Metastatic Liver Carcinoma in the Lung (tissue), 2 donors: ENCODE results near the gene TPM1.

DNA sequence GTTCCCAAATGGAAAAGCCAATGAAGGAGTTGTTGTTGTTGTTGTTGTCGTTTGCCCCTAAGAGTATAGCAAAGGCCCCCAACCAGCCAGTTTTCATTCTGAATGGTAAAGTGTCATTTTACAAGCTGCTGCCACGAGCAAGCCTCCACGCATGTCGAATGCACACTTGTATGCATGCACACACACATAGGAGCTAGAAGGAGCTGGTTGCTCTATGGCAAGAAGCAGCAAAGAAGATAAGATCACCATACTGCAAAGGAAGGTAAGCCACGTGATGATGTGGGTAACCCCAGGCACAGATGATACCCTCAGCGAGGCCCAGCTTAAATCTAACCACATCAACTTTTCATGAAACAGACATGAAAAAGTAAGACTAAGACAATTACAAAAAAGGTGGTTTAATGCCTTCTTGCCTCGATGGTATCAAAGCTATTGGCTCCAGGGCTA, 365.5 kb upstream of the ICE2 start:
- PRO-cap, 2 experiments, result no peak in any of the 2 experiments

- PRO-cap, 2 experiments, result no peak in any of the 2 experiments
Observed at GRCh38 chr15:60918571-60918924, 310.6 kb downstream of the RORA start.

GRCh38 chr15:61157844-61158324, 71.2 kb downstream of the RORA start:
- PRO-cap, 2 experiments, result no peak in any of the 2 experiments

DNA sequence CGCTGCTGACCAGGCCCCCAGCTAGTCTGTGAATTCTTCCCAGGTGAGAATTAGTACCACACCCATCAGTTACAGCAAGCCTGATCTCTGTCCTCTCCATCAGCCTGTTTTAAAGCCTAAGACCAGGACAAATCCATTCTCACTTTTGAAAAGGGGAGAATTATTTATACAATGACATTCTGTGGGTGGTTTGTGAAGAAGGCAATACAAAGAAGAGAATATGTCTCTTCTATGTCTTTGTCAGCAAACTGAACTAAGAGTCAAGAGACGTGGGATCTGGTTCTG, 160.3 kb upstream of the RORA start:
- PRO-cap, 2 experiments, result no peak in any of the 2 experiments

GRCh38 chr15:61421668-61422434, 192.7 kb upstream of the RORA start:
- PRO-cap, 2 experiments, result no peak in any of the 2 experiments

GRCh38 chr15:61501755-61502343, 272.7 kb upstream of the RORA start:
- PRO-cap, 2 experiments, result no peak in any of the 2 experiments

- PRO-cap, 2 experiments, result no peak in any of the 2 experiments
Observed at GRCh38 chr15:61853823-61854625, 206.2 kb downstream of the VPS13C start.

- PRO-cap, 2 experiments, result no peak in any of the 2 experiments
Observed at GRCh38 chr15:62647009-62647635, 256.8 kb downstream of the TLN2 start.

GRCh38 chr15:62701950-62702200, 311.5 kb downstream of the TLN2 start:
- PRO-cap, 2 experiments, result no peak in any of the 2 experiments

DNA sequence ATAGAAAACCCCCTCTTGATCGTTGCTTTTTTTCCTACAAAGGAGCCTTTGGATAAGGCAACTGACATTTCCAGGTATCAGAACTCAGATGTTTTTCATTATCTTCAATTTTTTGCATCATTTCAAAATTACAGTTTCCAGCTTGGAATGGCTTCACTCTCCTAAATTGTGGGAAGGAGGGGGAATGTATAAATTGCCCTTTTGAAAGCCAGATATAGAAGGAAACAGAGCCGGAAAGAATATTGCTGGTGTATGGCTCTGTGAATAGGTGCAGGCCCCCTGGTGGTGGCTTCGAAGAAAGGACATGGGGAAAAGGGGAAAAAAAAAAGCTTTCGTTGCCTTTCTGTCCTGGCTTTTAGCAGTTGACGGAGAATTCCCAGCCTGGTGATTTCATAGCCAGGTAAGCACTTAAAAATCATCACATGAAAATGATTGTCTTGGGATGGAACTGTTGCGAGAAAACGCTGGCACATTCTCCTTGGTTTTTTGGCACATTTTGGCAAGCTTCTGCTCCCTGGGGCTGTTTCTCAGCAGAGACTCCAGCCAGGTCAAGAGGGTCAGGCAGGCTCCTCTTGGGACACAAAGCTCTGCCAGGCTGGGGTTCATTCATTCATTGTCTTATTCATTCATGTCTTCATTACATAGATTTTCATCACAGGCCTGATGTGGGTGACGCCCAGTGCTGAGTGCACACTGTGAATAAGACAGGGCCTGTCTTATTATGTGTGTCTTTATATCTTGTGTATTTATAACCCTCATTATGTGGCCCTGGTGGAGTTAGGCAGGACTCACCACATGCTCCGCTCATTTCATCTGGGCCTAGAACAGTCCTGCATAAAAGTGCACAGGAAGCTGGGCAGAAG, 300.0 kb upstream of the TPM1 start:
- PRO-cap, 2 experiments, result no peak in any of the 2 experiments

DNA sequence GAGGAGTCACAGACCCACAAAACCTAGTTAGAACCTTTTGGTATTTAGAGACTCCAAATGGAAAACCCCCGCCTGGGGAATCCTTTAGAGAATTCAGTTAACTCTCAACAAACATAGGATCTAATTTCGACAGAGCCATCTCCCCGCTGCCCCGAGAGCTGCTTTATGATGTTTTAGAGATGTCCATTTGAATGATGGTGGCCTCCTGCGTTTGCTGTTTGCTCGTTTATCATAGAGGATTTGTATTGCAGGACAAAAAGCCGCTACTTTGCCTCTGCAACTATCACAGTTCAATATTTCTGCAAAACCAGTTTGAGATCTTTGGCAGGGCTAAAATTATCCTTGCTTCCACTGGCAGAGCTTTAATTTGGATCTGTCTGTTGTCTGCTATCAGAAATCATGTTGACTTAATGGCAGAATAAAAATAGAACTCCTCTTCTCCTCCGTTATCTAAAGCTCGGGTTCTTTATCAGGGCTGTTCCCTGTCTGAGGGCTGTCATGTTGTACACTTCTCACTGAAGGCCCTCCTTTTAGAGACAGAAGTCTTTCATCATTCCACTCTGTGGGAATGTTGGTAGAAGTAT, 226.4 kb upstream of the TPM1 start:
- PRO-cap, 2 experiments, result no peak in any of the 2 experiments

DNA sequence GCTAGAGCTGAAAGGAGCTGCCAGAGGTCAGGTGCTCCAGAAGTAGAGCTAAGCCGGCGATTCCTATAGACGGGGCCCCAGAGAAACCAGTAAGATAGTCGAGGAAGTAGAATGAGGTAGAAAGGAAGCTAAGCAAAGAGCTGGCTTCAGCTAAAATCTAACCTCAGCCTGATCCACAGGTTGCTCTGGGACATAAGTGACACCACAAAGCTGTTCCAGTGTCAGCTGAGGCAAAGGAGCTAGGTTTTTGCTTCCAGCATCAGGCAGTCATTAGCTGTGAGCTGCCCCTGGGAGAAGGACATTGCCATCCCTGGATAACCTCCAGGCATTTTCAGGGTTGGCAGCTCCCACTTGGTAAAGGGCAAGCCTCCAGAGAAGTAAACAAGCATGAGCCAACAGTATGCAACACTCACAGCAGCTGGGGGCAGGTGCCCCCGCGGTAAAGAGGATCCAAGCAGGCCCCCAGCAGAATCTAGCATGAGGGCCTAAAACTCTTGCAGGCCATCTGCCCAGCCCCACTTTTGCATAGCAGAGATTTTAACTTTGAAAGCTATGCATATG, 84.1 kb upstream of the TPM1 start:
- PRO-cap, 2 experiments, result peak in 1 of 2 experiments; most common plus-strand start position 417 of the sequence (in 1); most common minus-strand start position 272 of the sequence (in 1)

DNA sequence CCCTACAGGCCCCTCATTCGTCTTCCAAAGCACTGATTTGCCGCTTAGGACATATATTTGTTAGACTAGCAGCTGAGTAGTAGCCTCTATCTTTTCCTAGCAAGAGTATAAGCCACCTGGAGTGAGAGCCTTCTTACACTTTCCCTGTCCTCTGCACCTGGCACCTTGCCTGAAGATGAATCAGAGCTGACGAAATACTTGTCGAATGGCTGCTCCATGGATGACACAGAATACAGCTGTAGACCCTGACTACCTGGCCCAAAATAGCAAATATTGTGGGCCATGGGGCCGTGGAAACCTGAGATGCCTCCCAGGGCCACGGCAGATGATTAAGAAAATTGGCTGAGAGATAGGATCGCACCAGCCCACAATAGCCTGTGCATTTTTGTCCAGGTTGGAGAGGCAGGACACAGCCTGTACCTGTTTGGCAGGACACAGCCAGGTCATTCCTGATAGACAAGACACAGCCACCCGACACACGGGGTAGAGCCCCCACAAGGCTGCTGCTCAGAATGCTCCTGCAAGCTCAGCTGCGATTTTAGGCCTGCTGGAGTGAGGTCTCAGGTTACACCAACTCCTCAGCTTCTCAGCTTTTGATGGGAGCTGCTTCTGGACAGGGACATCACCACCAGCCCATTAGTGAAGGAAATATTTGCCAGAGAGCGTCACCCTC, 23.0 kb upstream of the TPM1 start:
- PRO-cap, 2 experiments, result no peak in any of the 2 experiments

DNA sequence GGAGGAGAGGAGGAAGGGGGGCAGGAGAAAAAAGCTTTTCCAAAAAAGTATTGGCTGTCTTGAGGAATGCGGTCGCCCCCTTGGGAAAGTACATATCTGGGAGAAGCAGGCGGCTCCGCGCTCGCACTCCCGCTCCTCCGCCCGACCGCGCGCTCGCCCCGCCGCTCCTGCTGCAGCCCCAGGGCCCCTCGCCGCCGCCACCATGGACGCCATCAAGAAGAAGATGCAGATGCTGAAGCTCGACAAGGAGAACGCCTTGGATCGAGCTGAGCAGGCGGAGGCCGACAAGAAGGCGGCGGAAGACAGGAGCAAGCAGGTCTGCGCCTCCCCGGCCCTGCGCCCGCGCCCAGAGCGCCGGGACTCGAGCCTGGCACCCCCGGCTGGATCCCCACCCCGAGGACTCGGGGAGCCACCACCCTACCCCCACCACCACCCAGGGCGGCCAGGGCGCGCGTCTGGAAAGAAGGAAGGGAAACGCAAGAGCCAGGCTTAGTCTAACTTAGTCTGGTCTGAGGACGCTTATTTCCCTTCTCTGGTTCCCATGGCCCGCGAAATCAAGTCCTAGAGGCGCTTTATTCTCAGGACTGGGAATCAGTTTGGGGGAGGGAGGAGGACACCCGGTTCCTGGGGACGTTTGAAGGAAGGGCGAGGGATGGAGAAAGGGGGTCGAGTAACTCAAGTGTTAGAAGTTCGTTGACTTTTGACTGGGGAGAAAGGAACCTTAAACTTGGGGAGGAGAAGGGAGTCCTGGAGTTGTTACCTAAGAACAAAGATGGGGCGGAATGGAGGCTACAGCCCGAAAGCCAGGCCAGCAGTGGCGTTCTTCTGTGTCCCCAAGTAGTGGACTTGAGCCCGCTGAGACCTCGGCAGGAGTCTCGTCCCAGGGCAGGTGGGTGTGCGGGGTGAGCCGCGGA, at the start of gene TPM1:
Gene TPM1, plus strand, starts transcription at position 120 of the 914 bp plus-strand sequence.
- PRO-cap, 2 experiments, result peak in 2 of 2 experiments; most common plus-strand start position 91 of the sequence (in 1)

DNA sequence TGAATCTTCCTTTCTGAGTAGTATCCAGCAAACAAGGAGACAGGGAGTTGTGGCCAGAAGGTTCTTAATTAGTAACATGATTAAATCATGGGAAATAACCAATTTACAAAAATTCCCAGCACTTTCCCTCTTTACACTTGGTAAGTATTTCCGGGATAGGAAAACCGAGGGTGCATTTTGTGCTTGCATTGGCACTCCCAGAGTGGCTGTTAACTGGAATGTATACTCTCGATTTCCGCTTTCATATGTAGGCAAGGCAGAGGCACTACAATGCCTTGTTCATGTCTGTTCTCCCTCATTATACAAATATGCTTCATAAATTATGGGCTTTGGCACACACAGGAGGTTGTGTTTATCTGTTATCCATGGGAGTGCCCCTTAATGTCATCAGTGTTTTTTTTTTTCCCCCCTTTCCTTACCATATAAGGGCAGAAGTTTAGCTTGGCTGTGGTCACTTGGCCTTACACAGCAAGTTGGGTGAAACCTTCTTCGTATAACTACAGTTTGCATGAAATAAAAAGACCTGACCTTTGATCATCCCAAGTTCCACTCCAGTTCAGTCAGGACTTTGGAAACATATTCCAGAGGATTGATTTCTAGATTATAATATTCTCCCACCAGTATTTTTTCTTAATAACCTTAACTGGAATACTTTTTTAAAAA, 8.7 kb downstream of the TPM1 start:
- PRO-cap, 2 experiments, result peak in 1 of 2 experiments; most common minus-strand start position 215 of the sequence (in 1)

DNA sequence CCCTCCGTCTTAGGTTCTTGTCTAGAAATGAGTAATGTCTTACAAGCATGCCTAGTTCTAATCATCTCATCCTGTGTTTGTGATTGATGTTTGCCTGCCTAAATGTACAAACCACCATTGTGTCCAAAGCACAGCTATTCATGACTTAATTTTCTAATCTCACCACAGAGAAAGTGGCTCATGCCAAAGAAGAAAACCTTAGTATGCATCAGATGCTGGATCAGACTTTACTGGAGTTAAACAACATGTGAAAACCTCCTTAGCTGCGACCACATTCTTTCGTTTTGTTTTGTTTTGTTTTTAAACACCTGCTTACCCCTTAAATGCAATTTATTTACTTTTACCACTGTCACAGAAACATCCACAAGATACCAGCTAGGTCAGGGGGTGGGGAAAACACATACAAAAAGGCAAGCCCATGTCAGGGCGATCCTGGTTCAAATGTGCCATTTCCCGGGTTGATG, 28.4 kb downstream of the TPM1 start:
- PRO-cap, 2 experiments, result no peak in any of the 2 experiments

GRCh38 chr15:63071453-63072125, 29.0 kb downstream of the TPM1 start:
- PRO-cap, 2 experiments, result no peak in any of the 2 experiments

- PRO-cap, 2 experiments, result no peak in any of the 2 experiments
Observed at GRCh38 chr15:63218959-63219369, 29.6 kb downstream of the RAB8B start.

DNA sequence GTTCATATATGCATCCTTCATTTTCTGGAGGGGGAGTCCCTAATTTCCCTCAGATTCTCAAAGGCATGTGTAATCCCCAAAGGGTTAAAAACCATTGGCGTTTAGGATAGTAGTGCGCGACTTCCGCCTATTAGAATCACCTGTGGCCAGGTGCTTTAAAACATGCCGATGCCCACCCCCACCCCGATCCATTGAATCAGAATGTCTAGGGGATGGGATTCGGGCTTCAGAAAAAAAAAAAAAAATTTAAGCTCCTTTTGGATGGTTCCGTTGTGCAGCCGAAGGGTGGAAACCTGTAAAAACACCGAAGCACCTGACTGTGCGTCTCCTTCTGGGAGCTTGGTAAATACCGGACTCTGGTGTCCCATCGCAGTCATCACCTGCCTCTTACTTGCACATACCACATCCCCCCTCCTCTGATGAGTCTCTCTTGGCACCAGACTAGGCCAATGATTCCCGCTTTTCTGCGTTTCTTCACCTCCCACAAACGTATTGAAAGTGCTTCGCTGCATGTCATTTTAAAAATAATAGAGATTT, 676 bp downstream of the APH1B start:
- PRO-cap, 2 experiments, result no peak in any of the 2 experiments

- PRO-cap, 2 experiments, result no peak in any of the 2 experiments
Observed at GRCh38 chr15:63380521-63380795, 1.2 kb downstream of the CA12 start.